Tibial nerve (tissue), 3 donors: ENCODE measurements around the genes GATA5 and NTSR1.

GRCh38 chr20:62365662-62366281, 1.3 kb downstream of the LAMA5 start:
- PRO-cap: no peak
- RAMPAGE, long total RNA, 3 experiments: no peak in any of the 3 experiments

- PRO-cap: no peak
- RAMPAGE, long total RNA, 3 experiments: no peak in any of the 3 experiments
Measured at GRCh38 chr20:62386194-62386510, 751 bp upstream of the RPS21 start.

DNA sequence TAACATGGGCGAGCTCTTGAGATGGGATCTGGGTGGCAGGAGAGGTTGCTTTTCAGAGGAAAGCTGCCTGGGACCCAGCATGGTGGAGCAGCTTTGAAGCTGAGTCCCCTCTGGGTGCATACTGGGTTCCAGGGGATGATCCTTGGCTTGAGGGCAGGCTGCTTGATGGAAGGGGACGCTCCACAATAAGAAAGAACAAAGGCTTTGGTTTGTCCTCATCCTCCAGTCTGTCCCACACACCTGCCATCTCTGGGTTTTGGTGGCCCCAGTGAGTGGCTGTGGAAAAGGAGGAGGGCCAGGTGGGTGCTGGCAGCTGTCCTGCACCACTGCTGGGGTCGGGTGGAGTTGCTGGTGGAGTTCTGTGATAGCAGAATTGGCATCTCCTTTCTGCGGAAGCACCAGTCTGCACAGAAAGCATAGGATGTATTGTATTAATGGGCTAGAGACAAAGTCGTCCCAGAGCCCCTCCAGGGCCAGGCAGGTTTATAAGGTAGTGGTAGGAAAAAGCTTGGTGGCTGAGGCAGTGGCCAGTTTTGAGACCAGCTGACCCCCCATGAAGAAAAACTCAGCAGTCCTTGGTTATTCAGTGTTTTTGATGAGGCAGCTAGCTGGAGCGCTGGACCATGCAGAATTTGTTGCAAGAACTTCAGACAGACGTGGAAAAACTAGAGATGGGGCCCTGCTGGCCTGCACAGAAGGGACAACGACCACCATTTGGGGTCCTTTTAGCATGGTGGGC, 2.4 kb downstream of the RPS21 start:
- PRO-cap: no peak
- RAMPAGE, long total RNA, 3 experiments: no peak in any of the 3 experiments

DNA sequence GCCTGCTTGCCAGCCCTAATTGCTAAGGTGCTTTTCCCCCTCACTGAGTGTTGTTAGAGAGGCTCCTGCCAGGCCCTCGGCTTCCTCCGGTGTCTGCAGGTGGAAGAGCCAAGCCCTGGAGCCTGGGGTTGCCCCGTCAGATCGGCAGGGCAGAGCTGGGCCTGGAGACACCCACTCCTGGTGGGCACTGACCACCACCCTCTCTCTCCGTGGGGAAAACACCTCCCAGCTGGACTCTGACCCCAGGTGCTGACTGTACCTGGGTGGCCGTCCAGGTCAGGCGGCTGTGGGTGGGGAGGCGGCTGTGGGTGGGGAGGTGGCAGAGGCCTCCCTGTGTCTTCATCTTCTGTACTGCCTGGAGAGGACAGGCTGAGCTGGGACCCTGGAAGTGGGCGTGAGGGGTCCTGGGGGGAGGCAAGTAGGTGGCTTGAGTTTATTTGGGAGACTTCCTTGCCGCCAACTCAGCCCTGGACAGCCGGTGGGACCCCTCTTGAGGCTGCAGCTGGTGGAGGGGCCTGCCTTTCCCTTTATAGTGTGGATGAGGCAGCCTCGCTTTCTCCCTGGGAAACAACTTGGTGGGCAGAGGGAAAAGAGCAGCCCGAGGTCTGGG, 6.2 kb upstream of the CABLES2 start:
- PRO-cap: no peak
- RAMPAGE, long total RNA, 3 experiments: no peak in any of the 3 experiments

DNA sequence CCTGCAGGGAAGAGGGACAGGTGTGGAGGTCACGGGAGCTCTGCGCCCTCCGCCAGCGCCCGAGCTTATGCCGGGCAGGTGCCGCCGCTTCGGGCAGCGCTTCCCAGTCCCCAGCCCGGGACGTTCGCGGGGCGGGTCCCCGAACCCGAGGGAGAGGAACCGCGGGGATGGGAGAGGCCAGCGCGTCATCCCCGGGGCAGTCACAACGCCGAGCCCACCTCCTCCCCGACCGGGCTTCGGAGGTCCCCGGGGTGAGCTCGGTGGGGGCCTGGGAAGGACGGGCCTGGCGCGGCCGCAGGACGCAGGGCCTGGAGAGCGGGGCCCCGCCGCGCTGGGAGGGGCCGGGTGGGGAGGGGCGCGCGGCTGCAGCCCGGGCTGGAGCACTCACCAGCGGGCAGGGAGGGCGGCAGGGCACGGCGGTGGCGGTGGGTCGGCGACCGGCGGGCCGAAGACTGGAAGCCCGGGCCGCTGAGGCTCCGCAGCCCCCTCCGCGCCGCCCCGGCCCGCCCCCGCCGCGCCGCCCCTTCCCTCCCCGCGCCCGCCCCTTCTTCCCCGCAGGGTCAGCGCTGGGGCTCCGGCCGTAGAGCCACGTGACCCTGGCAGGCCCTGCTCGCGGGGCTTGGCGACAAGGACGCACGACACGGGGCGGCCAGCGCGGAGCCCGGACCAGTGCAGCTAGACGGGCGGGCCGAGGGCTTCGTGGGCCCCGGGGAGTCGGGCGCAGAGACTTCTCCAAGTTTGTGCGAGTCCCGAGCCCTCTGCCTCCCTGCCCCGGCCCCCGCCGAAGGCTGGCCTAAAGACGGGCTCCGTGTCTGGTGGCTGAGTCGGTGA, at the start of gene GATA5:
GATA5 (minus strand) TSS at position 454 of the 831 bp plus-strand sequence.
- PRO-cap: no peak
- RAMPAGE, long total RNA, 3 experiments: no peak in any of the 3 experiments

DNA sequence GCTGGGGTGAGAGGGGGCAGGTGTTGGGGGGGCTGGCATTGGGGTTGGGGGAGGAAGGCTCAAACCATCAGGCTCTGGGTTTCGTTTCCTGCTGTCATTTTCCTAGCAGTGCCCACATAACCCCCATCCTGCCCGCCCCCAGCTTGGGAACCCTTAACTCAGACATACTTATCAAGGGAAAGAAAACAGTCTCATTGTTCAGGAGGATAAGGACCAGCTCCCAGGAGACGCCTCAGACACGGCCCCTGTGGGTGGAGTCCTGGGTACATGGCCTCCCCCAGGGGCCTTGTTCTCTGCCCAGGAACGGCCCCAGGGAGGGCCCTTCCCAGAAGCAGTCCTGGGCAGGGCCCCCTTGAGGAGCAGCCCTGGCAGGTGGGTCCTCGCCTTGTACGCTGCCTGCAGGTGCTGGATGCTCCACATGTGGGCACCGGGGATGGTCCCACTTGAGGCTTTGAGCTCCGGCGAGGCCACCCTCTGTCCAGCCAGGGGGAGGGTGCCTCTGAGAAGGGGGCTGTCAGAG, 4.5 kb upstream of the GATA5 start:
- PRO-cap: no peak
- RAMPAGE, long total RNA, 3 experiments: no peak in any of the 3 experiments

- PRO-cap: no peak
- RAMPAGE, long total RNA, 3 experiments: no peak in any of the 3 experiments
Measured at GRCh38 chr20:62509659-62510067, 33.9 kb upstream of the GATA5 start.

DNA sequence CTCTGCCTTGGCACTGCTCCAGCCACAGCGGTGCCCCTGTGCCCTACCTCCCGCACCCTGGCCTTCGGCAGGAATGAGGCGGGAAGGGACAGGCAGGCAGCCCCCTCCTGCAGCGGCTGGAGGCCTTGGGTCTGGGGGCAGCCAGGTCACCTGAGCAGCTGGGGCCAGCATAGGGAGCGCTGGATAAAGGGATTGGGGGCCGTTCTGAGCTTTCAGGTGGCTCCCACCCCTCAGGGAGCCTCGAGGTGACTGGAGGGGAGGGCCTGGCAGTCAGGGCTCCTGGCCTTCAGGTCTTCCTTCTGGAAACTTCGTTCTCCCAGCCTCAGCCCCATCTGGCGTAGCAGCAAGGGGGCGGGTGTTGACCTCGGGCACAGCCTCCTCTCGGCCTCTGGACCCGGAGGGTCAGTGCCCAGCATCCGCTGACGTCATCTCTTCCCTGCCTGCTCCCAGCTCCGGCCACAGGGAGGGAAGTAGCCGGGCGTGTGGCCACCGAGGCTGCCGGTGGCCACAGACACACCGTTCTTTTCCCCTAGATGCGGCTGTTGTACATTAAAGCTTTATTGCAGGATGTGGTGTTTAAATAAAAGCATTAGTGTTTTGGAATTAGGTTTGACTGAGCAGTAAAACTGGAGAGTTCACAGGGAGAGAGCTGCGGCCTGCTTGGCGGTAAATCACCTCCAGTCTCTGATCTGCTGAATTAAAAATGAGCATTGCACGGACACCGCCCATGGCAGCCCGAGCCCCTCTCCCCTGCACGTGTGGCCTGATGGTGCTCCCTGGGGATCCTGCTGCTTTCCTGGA, 80.0 kb upstream of the GATA5 start:
- PRO-cap: no peak
- RAMPAGE, long total RNA, 3 experiments: no peak in any of the 3 experiments

GRCh38 chr20:62558420-62559191, 82.8 kb upstream of the GATA5 start:
- PRO-cap: no peak
- RAMPAGE, long total RNA, 3 experiments: no peak in any of the 3 experiments

GRCh38 chr20:62605994-62606459, 36.3 kb upstream of the SLCO4A1 start:
- PRO-cap: no peak
- RAMPAGE, long total RNA, 3 experiments: no peak in any of the 3 experiments

DNA sequence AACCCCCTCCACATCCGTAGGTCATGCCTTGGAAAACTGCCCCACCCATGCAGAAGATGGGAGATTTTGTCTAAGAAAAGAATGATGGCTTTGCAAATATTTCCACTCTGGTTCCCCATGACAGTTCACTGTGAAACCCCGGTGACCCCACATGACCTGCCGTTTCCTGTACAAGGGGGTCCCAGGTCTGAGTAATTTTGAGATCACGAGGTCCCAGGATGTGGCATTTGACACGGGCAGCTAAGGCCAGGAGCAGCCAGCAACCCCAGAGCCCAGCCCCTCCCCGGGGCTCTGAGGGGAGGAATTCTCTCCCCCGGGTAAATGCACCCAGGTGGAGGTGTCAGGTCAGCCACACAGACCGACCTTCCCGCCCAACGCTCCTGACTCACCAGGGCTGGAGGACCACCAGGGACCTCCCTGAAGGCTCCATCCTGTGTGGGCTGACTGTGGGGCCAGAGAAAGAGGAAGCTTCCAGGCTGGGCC, 23.7 kb upstream of the SLCO4A1 start:
- PRO-cap: no peak
- RAMPAGE, long total RNA, 3 experiments: no peak in any of the 3 experiments

DNA sequence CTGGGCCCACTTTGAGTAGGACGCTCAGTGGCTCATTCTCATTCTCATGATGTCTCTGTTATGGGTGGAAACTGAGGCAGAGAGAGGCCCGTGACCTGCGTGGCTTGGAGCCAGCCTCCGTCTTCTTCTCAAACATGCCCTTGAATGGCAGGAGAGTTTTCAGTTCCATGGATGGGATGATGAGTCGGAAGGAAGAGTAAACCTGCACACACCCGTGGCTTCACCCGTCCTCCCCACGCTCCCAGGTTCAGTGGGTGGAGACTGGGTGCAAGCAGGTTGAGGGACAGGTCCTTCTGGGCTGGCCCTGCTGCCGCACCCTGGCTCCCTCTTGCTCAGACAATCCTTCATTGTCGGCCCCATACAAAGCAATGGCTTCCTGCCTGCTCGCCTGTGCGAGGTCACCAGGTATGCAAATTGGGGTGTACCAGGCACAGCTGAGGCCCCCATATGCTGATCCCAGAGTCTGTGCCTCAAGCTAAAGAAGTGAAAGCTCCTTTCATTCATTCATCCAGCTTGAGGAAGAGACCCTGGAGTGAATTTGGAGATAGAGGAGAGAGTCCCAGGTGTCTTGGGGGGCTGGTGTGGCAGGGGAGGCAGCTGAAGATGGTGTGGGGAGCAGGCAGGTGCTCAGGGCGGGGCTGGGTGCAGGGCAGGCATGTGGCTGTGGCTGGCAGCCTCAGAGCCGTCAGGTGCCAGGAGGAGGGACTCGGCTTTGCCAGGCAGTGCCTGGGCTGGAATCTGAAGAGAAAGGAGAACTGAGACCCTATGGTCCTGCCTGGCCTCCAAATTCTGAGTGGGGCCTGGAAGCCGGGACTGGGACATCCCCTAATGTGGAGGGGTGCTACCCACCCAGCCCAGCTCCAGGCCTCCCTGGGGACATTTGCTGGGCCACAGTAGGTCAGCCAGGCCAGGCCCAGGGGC, 4.6 kb downstream of the SLCO4A1 start:
- PRO-cap: no peak
- RAMPAGE, long total RNA, 3 experiments: no peak in any of the 3 experiments

DNA sequence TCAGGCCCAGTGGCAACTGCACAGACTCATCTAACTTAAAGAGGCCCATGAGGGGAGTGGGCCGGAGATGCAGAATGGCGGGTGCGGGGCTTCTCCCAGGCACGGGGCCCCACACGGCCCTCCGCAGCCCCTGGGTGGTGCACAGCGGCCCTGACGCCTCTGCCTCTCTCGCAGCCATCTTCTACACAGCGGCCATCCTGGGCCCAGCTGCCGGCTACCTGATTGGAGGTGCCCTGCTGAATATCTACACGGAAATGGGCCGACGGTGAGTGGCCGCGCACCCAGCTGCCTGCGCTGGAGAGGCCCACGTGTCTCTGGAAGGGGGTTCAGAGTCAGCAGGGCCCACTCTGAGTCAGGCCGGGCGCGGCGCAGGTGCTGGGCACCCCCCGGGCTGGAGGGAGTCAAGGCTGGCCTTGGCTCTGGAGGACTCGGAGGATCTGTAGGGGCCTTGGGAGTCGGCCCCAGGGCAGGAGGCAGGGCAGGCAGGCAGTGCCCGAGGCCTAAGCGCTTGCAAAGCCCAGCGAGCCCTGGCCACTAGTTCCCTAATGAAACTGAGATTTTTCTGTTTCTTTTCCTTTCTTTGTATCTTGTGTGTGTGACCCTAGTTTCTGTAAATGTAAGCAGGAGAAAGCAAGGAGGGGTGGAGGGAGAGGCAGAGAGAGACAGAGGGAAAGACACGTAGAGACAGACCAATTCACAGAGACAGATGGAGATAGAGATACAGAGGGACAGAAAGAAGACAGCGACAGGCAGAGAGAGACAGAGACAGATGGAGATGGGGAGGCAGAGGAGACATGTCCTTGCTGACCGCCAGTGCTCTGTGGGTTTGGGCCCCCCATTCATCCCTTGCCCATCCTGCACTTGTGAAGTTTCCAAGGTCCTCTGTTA, 16.4 kb downstream of the SLCO4A1 start:
- PRO-cap: unidirectional peak, plus-strand start at position 54 of the sequence
- RAMPAGE, long total RNA, 3 experiments: no peak in any of the 3 experiments

- PRO-cap: no peak
- RAMPAGE, long total RNA, 3 experiments: no peak in any of the 3 experiments
Measured at GRCh38 chr20:62671598-62672028, 29.3 kb downstream of the SLCO4A1 start.

DNA sequence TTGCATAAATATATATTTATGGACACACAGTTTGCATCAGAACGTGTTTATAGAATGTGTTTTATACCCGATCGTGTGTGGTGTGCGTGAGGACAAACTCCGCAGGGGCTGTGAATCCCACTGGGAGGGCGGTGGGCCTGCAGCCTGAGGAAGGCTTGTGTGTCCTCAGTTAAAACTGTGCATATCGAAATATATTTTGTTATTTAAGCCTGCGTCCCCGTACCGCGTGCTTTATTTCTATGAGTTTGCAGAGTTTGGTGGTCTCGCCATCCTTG, 29.7 kb downstream of the SLCO4A1 start:
- PRO-cap: no peak
- RAMPAGE, long total RNA, 3 experiments: no peak in any of the 3 experiments

- PRO-cap: no peak
- RAMPAGE, long total RNA, 3 experiments: no peak in any of the 3 experiments
Measured at GRCh38 chr20:62685965-62686607, 22.6 kb upstream of the NTSR1 start.

GRCh38 chr20:62708108-62709367, at the start of gene NTSR1:
Gene NTSR1, plus strand, starts transcription at chr20:62708836.
- PRO-cap: no peak
- RAMPAGE, long total RNA, 3 experiments: no peak in any of the 3 experiments

- PRO-cap: no peak
- RAMPAGE, long total RNA, 3 experiments: no peak in any of the 3 experiments
Measured at GRCh38 chr20:62791415-62791768, 4.9 kb upstream of the MRGBP start.

- PRO-cap: bidirectional peak, plus-strand start at chr20:62815677, minus-strand start at chr20:62815515
- RAMPAGE, long total RNA, 3 experiments: no peak in any of the 3 experiments
Measured at GRCh38 chr20:62815294-62815823, 1.5 kb upstream of the COL9A3 start.

- PRO-cap: no peak
- RAMPAGE, long total RNA, 3 experiments: no peak in any of the 3 experiments
Measured at GRCh38 chr20:62899674-62900115, 26.6 kb downstream of the DIDO1 start.